ENCODE measurements around a stretch of chr6.

DNA sequence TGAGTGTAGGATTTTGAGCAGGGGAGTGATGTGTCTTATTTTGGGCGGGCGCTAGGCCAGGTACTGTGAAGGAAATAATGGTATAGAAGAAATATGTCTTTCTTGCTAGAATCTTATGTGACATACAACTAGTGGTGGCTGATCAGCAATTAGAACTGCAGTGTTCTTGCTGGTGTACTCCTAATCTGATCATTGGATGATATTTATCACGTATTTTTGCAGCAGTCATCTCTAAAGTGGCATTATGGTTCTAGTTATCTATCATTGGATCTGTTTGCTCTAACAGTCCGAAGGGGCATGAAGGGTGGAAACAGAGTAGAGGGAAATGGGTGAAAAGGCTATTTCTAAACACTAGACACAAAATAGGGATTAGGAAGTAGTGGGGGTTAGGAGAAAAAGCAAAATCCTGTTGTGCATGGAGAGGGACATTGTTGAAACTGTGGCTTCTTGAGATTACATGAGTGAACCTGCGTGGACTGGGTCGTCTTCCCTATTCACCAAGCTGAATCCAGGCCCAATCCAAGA, 40.2 kb downstream of the SLC16A10 start:
- PRO-cap, result no peak
- RAMPAGE, long total RNA, 4 experiments, result no peak in any of the 4 experiments

DNA sequence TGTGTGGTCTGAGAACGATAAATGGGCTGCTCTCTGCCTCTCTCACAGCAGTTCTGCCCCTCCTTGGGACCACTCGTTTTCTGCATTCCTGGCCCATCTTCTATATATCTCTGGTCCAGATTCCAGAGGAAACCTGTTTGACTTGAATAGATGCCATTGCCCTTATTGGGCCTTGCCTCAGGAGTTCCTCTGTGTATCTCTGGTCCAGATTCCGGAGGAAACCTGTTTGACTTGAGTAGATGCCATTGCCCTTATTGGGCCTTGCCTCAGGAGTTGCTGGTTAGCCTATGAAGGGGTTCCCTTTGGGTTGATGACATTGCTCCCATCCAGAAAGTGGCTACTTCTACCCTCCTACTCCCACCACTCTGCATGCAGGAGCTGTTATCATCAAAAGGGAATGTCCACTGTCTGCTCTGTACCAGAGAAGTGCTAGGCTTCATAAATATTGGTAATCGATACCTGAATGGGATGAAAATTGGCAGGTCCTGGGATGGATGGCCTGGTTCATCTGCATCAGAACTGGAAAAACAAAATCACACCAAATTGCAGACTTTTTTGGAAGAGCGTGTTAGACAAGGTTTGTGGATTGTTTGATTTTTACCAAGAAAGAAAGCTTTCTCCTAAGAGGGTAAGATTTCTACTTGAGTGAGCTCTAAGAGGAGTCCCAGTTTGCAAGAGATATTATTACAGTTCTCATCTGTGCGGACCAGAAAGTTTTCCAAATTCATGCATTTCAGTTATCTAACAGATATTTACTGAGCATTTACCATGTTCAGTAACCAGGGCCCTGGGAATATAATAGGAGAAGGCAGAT, 17.8 kb downstream of the MFSD4B start:
- PRO-cap, result no peak
- RAMPAGE, long total RNA, 4 experiments, result no peak in any of the 4 experiments

GRCh38 chr6:111478072-111478537, 4.9 kb downstream of the REV3L start:
- PRO-cap, result no peak
- RAMPAGE, long total RNA, 4 experiments, result no peak in any of the 4 experiments

- PRO-cap, result no peak
- RAMPAGE, long total RNA, 4 experiments, result no peak in any of the 4 experiments
Observed at GRCh38 chr6:111536593-111537284, 53.7 kb upstream of the REV3L start.

DNA sequence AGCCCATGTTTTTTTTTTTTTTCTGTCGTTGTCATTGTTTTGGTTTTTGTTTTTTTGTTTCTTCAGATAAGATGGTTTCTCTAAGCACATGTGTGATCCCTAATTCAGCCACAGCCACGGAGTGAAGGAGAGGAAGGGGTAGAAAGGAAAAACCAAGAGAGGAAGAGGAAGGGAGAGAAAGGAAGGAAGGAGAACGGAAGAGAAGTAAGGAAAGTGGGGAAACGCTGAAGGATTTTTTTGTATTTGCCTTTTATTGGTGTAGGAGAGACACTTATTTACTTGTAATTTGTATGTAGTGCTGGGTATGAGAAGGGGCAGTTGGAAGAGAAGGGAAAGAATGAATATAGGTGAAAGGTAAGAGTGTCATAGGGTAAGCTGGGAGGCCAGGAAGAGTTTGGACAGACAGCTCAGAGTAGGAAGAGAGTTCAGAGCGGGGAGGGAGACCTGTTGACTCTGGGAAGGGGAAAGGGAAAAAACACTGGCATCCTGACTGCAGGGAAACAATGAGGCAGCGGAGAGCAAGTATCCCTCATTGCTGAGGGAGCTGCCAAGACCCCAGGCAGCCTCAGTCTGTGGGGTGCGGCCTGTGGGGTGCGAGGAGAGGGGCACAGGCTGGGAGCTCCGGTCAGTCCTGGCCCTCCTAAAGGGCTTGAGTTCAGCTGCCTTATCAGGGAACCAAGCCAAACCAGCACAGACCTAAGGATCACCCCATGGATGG, 3.2 kb downstream of the TRAF3IP2 start:
- PRO-cap, result no peak
- RAMPAGE, long total RNA, 4 experiments, result start-site peak on the plus strand in 2 of 4 experiments, centred at positions 429 to 467 of the sequence, 6 to 8 reads per replicate

DNA sequence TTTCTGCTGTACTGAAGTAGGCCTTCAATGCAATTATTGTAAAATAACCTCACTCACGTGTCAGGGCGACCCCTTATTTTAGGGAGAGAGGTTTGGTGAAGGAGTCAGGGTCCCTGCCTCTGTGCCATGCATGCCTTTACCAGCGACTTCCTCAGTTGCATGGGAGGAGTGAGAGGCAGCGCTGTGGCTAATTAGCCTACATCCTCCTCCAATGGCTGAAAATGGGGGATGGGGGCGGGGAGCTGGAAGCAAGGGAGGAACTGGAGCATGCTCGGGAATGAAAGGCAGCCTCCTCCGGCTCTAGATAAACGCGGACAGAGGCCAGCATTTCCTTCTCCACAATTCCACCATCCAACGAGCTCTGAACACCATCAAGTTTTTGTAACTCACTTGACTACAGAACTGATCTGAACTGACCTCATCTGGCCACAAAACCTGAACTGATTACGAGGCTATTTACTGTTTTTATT, 58.0 kb upstream of the TRAF3IP2 start:
- PRO-cap, result no peak
- RAMPAGE, long total RNA, 4 experiments, result no peak in any of the 4 experiments

GRCh38 chr6:111700044-111700536, 94.4 kb upstream of the TRAF3IP2 start:
- PRO-cap, result no peak
- RAMPAGE, long total RNA, 4 experiments, result no peak in any of the 4 experiments

GRCh38 chr6:111753536-111754233, 119.6 kb downstream of the FYN start:
- PRO-cap, result no peak
- RAMPAGE, long total RNA, 4 experiments, result no peak in any of the 4 experiments

DNA sequence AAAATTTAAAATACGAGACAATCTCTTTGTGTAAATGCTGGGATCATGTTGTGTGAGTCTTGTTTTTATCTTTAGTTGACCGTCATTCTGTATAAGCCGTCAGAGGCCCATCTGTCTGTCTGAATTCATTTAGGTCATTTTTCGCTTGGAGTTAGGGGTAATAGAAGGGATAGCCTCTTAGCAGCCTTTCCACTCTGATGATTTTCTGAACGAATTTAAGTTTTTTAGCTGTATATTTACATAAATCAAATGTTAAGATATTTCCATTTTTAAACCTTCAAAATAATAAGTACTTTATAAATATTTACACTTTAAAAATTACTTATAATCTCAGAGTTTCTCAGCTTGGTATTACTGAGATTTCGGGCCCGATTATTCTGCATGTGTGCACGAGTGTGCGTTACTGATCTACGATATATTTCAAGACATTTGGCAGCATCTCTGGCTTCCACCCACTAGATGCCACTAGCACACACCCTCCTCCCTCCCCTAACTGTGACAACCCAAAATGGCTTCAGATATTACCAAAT, 96.1 kb downstream of the FYN start:
- PRO-cap, result no peak
- RAMPAGE, long total RNA, 4 experiments, result no peak in any of the 4 experiments

GRCh38 chr6:111793669-111794302, 79.5 kb downstream of the FYN start:
- PRO-cap, result no peak
- RAMPAGE, long total RNA, 4 experiments, result no peak in any of the 4 experiments

DNA sequence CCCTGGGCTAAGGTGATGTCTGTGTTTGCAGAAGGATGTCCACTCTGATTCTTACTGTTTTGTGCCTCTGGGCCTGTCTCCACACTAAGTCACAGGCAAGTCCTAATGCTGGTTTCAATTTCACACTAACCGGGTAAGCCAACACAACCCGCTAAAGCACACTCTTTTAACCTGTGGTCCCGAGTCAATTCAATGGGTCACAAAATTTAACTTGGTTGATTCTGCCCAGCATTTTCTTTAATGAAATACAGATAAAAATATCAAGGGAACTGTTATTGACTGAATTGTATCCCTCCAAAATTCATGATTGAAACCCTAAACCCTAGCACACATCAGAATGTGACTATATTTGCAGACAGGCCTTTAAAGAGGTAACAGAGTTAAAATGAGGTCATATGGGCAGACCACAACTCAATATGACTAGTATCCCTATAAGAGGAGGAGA, 78.4 kb downstream of the FYN start:
- PRO-cap, result no peak
- RAMPAGE, long total RNA, 4 experiments, result no peak in any of the 4 experiments

GRCh38 chr6:111869929-111870577, 3.2 kb downstream of the FYN start:
- PRO-cap, result no peak
- RAMPAGE, long total RNA, 4 experiments, result no peak in any of the 4 experiments

DNA sequence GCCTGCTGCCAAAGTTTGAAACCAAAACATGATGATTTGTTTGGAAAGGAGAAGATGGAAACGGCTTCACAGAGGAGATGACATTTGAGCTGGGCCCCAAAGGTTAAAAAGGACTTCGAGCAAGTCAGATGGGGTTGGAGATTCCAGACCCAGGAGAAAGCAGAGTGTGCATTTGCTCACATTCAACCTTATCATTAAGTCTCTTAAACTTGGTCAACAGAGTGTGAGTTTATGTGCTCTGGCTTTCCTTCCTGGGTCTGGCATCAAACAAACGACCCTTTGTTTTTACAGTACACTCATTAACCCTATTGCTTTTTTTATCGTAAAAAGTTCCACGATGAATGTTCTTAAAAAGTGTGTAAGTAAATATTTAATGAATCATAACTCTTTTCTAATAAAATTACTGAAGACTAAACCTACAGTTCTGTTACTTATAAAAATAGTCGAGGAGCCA, 2.6 kb downstream of the FYN start:
- PRO-cap, result no peak
- RAMPAGE, long total RNA, 4 experiments, result no peak in any of the 4 experiments

DNA sequence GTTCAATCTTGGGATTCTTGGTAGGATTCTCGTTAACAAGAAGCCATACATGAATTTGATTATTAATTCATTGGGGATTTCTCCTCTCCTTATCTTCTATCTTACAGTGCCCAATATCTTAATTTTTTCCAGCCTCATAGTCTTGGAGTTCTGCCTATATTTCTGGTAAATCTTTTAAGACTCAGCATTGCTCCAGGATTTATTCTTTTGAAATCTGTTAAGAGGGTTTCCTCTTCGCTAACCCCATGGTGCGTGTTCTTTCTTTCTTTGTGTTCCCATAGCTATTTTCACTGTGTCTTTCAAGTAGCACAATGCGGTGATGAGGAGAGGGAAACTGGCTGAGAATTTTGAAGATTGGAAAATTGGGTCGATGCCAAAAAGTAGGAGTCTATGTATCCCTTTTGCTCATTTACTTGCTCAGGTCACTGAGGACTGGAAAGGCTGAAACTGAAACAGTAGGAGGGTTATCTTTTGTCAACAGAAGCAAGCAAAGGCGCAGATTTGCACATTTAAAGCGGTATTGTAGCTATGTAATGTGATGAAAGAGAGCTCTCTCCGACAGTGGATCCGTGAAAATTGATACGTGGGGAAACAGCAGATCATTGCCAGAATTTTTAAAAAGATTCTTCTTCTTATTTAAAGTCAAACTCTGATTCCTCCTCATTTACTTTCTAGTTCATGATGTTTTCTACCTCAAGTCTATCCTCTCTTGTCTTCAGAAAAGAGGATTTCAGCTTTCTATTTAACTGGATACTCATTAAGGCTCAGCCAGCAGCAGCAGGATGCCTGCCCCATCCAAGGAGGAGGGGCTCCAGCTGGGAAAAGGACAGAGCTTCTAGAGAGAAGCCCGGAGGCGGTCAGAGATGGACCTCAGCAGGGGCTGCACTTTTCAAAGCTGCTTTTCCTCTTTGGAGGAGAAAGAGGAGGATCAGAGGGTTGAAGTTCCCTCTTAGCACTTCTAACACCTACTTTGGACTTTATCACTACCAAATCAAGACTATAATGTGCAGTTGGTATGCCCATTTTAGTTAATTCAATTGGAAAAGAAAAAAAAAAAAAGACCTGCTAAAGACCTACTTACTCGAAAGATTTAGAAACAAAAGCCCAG, 15.8 kb upstream of the FYN start:
- PRO-cap, result no peak
- RAMPAGE, long total RNA, 4 experiments, result no peak in any of the 4 experiments

GRCh38 chr6:111972873-111973840, 80.7 kb upstream of the CCN6 start:
- PRO-cap, result no peak
- RAMPAGE, long total RNA, 4 experiments, result no peak in any of the 4 experiments

- PRO-cap, result no peak
- RAMPAGE, long total RNA, 4 experiments, result no peak in any of the 4 experiments
Observed at GRCh38 chr6:111996944-111997532, 56.9 kb upstream of the CCN6 start.

- PRO-cap, result no peak
- RAMPAGE, long total RNA, 4 experiments, result start-site peak on the plus strand in 1 of 4 experiments, at chr6:112204244-112204302 at its widest, 81 reads per replicate
Observed at GRCh38 chr6:112203813-112204532, 50.4 kb downstream of the LAMA4 start.

- PRO-cap, result no peak
- RAMPAGE, long total RNA, 4 experiments, result start-site peak on the plus strand in 2 of 4 experiments, at chr6:112222521-112222640 at its widest, 7 to 15 reads per replicate
Observed at GRCh38 chr6:112222365-112222835, 32.0 kb downstream of the LAMA4 start.

- PRO-cap, result no peak
- RAMPAGE, long total RNA, 4 experiments, result no peak in any of the 4 experiments
Observed at GRCh38 chr6:112223511-112223800, 30.9 kb downstream of the LAMA4 start.

GRCh38 chr6:112235822-112236480, 18.4 kb downstream of the LAMA4 start:
- PRO-cap, result no peak
- RAMPAGE, long total RNA, 4 experiments, result no peak in any of the 4 experiments

Data from omental fat pad (tissue), 4 donors.